Duodenum (tissue), 1 donor: ENCODE data around the genes MYLK4 and WRNIP1.

GRCh38 chr6:356836-357332 is 34.7 kb upstream of the IRF4 start:
- PRO-cap = no peak

- PRO-cap = no peak
Observed at GRCh38 chr6:425475-425790, 33.9 kb downstream of the IRF4 start.

DNA sequence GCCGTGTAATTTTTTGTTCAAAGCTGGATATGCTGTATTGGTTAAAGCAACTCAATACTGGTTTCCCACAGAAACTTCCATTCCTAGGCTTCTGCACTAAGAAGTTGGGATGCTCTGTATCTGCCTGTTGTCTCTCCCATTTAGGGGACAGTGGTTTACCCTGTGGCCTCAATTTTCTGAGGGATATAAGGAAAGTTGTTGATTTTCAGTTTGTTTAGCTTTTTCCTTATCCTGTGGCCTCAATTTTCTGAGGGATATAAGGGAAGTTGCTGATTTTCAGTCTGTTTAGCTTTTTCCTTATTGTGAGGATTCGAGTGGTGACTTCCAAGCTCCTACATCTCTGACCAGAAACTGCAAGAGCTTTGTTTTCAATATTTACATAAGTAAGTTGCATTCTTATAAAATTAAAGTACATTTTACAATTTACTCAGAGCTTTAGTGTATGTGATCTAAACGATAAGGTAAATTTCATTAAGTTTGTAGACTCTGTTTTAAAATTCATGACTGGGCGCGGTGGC is 15.6 kb upstream of the HUS1B start:
- PRO-cap = no peak

DNA sequence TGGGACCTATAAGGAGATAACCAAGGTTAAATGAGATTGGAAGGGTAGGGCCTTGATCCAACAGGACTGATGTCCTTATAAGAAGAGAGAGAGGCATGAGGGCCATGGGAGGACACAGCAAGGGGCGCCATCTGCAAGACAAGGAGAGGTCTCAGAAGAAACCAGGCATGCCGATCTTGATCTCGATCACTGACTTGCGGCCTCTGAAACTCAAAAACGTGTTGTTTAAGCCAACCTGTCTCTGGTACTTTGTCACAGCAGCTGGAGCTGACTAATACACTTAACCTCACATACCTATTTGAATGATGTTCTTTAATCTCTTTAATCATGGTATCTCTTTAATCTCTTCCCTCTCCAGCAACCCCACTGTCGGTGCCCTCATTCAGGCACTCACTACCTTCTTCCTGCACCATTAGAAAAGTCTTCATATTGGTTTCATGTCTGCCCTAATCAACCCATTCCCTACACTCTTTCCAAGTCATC is 26.5 kb upstream of the EXOC2 start:
- PRO-cap = no peak

DNA sequence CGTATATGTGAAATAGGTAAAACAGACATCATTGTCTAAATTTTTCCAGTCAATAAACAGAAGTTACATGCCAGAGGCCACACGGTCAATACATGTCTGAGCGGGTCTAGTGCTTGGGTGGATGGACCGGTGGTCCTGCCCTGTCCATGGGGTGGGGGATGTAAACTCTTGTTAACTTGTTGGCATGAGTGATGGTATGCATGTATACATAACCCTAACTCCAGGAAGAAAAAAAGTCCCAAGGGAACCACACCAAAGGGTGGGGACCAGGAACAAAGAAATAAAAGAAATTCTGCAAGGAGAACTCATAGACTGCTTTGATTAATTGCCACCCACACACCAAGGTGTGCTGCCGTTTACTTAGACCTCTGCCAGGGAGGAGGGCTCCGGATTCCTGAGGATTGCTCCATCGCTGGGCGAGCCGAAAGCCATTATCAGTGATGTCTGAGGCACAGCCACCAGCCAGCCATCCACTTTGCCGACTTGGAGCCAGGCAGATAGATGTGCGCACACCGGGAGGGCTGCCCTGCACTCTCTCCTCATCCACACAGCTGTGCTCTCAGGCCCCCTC is 272.8 kb upstream of the FOXQ1 start:
- PRO-cap = no peak

DNA sequence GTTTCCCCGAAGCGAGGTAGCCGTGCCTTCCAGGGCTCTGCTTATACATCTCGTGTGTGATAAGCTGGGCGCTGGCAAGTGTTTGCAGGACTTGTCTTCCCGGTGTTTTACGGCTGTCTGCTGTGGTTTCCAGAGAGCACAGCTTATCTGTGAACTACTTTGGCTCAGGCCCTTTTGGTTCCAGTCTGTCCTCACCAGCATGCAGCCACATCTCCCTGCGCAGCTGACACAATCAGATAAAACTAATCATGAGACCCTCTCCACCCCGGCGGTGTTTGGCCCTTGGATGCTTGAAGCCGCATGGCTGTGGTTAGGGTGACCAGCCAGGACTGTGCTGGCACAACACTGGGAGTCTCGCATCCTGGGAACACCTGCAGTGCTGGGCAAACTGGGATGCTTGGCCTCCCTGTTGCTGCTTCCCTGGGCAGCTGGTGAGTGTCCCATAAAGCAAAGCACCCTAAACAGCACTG is 241.8 kb upstream of the FOXQ1 start:
- PRO-cap = no peak

DNA sequence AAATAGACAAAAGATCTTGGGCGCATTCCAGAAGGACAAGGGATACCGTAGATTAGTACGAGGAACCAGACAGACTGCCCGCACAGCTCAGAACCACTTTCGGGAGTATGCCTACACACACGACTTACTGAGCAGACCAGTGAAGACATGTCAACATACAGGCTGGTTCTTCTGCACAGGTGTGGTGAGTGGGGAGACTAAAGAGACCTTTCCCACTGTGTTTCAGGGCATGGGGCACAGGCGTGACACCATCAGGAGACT is 15.8 kb upstream of the FOXQ1 start:
- PRO-cap = no peak

DNA sequence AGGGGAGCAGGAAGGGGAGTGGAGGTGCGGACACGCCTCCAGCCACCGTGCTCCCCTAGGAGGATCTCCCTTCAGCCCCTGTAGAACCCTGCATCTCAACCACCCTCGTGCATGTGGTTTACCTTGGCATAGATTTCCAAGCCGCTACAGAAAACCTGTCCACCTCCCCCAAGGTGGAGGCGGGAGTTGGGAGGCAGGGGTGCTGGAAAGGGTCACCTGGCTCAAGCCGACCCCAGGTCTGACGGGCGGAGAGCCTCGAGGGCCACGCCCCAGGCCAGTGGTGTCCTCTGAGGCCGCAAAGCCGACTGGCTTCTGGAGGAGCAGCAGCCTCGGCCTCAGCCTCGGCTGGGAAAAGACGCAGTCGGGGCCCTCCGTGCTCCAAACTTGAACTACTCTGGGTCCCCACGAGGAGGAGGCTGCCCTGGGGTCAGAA is 6.4 kb upstream of the FOXF2 start:
- PRO-cap = unidirectional peak, plus-strand start at position 298 of the sequence

- PRO-cap = no peak
Observed at GRCh38 chr6:1594229-1594816, 15.4 kb upstream of the FOXC1 start.

- PRO-cap = no peak
Observed at GRCh38 chr6:1601405-1601857, 8.3 kb upstream of the FOXC1 start.

DNA sequence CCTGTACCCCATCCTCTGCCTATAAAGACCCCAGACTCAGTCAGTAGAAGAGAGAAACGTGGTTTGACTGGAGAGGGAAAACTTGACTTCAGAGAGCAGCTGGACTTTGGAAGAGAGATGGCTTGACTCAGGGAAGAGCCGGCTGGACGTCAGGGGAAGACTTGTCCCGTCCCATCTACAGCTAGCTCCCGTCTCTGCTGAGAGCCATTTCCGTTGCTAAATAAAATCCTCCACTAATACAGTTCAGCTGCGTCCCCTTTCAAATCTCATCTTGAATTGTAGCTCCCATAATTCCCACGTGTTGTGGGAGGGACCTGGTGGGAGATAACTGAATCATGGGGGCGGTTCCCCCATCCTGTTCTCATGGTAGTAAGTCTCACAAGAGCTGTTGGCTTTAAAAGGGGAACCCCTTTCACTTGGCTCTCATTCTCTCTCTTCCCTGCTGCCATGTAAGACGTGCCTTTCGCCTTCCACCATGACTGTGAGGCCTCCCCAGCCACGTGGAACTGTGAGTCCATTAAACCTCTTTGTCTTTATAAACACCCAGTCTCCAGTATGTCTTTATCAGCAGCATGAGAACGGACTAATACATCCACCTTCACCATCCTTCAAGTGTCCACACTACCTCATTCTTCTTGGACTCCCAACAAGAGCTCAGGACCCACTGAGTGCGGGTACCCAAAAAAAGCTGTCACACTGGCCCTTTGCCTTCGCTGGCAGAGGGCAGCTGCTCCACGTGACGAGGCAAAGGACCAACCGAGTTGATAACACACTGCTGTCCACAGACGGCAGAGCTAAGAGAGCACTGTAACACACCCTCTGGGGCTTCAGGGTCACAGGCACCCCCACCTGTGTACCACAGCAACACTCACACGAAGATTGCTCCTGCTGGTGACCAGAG is 313.1 kb downstream of the FOXC1 start:
- PRO-cap = no peak

DNA sequence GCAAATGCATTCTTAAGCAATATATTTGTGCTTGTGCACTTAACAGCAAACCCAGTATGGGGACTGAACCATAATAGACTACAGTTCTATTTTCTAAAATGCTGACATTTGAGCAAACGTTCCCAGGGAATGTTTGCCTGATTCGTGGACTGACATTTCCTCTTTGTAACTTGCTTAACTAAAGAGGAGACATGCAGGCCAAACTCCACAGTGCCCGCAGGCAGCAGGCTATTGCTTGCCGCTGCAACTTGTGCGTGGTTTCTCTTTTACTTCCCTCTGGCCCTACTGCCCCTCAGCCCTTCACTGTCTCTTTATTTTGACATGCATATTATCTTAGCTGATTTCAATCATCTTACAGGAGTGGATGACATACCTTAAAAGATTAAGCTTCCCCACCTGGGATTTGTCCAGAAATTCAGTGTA is 141.5 kb downstream of the GMDS start:
- PRO-cap = no peak

DNA sequence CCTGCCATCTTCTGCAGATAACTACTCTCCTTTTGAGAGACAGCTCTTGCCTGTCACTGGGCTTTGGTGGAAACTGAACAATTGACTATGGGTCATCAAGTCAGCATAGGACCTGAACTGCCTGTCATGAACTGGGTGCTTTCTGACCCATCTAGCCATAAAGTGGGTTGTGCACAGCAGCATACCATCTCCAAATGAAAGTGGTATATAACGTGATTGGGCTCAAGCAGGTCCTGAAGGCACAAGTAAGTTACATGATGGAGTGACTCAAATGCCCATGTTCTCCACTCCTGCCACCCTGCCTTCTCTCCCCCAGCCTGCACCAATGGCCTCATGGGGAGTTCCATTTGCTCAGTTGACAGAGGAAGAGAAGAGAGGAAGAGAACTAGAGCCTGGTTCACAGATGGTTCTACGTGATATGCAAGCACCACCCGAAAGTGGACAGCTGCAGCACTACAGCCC is 59.3 kb upstream of the GMDS start:
- PRO-cap = no peak

DNA sequence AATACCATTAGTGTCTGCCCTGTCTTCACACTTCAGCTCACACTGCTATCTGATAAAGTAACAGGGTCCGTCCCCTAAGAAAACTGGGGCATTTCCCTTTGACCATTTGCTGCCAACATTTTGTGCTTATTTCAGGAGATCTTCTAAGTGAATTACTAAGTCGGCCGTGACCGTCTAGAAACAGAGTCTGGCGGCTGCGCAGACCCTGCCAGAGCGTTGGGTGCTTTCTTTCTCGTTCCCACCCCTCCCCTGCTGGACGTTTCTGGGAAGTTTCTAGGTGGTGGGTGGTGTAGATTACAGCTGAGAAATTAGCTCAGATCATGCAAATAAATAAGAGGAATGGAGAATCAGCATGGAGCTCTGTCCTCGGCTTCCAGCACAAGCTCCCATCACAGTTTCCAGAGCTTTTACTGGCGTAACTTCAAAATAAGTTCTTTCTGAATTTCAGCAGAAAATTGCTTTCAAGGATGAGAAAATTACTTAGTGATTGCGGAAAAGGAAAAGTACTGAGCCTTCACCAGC is 128.0 kb downstream of the MYLK4 start:
- PRO-cap = no peak

DNA sequence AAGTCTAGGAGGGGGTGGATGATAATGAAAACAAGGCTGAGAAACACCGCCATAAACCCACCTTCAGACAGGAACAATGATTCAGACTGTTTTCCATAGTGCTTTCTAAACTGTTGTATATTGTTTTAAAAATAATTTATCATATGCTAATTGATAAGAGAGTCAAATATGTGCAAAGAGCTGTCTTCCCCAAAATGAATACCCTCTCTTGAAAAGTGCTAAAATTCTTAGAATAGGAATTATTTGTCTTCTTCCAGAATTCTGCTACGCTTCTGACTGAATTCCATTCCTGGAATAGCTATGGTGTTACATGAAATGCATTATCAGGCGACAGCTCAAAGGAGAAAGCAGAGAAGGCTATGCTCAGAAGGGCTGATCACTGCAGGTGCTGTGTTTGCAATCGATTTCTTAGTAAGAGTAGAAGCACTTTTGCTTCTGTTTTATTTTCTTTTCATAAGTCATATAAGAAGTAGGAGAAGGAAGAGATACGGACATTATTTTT is 7.5 kb downstream of the MYLK4 start:
- PRO-cap = no peak

GRCh38 chr6:2750670-2751114 is at the start of gene MYLK4:
MYLK4 (minus strand) TSS chr6:2750922.
- PRO-cap = no peak

DNA sequence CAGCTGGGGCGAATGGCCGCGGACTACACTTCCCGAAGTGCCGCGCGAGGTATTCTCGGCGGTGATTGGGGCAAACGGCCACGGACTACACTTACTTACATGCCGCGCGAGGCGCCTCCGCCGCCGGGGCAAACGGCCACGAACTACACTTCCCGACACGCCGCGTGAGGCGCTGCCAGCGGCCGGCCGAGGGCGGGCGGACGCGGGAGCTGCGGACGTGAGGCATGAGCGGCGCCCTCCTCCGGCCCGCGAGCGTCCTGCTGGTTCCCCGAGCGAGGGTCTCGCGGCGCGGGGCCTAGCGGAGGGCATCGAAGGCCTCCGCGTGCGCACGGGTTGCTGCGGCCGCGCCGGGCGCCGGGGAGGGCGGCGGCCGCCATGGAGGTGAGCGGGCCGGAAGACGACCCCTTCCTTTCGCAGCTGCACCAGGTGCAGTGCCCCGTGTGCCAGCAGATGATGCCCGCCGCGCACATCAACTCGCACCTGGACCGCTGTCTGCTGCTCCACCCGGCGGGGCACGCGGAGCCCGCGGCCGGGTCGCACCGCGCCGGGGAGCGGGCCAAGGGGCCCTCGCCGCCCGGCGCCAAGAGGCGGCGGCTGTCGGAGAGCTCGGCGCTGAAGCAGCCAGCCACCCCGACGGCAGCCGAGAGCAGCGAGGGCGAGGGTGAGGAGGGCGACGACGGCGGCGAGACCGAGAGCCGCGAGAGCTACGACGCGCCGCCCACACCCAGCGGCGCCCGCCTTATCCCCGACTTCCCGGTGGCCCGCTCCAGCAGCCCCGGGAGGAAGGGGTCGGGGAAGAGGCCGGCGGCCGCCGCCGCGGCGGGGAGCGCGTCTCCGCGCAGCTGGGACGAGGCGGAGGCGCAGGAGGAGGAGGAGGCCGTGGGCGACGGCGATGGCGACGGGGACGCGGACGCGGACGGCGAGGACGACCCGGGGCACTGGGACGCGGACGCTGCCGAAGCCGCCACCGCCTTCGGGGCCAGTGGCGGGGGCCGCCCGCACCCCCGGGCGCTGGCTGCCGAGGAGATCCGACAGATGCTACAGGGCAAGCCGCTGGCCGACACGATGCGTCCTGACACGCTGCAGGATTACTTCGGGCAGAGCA is at the start of gene WRNIP1:
Gene WRNIP1 (plus strand): TSS at position 146 of the 1,105 bp plus-strand sequence.
- PRO-cap = bidirectional peak, plus-strand start at position 275 of the sequence, minus-strand start outside the sequence; bidirectional peak, plus-strand start at position 785 of the sequence, minus-strand start at position 741 of the sequence

- PRO-cap = unidirectional peak, minus-strand start at chr6:2876022; bidirectional peak, plus-strand start at chr6:2876502, minus-strand start at chr6:2876427; bidirectional peak, plus-strand start at chr6:2876861, minus-strand start at chr6:2876776
Observed at GRCh38 chr6:2875856-2877078, 26.8 kb downstream of the SERPINB9 start.

GRCh38 chr6:2938388-2938709 is 33.0 kb downstream of the SERPINB6 start:
- PRO-cap = no peak

DNA sequence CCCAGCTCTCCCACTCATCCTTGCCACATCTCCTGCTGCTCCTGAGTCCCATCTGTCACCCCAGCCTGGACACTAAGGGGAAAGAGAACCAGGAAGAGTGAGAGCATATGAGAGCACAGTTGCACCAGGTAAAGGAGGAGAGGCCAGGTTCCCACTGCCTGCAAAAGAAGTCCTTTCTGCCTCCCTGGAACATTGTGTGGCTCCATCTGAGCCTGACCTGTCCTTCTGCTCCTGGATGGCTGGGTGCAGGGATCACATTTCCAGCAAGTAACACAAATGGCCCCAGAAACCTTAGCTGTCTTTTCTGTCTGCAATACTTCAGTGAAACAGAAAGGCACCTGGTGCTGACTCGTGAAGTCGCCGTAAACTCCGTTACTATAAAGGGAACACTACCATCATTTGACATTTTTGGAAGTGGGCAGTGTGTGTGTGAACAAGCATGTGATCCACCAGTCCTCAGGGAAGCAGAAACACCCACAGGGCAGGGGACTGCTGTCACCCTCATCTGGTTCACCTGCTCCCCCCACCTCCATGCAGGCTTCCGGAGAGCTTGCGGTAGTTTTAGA is 24.0 kb downstream of the SERPINB6 start:
- PRO-cap = no peak